Esophagus squamous epithelium (tissue), 4 donors: Measurements from ENCODE around the genes PLCG1, PTPRT, SRSF6 and IFT52.

DNA sequence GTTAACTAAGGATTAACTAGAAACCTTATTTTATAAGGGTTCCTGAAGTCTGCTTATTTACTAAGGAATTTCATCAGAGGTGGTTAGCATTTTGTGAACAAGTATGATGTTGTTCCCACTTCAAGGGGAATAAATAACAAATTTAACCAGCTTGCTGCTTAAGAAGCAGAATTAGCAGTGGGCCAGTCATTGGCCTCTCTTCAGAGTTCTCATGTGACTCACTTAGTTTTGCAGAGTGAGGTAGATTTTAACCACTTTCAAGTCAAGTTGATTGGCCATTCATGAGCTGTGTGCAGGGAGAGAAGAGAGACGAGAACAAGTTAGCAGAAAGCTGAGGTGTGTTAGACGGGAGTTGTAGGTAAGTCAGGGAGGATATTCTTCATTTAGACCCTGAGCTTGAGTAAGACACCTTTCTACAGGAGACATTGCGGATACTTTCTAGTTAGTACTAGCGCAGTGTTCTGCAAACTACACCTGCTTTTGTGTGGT lies 18.1 kb downstream of the TOP1 start:
- PRO-cap: no peak
- RAMPAGE, long total RNA, 4 experiments: no peak in any of the 4 experiments

- PRO-cap: no peak
- RAMPAGE, long total RNA, 4 experiments: no peak in any of the 4 experiments
These were observed 1.1 kb upstream of the PLCG1 start for GRCh38 chr20:41136247-41136677.

DNA sequence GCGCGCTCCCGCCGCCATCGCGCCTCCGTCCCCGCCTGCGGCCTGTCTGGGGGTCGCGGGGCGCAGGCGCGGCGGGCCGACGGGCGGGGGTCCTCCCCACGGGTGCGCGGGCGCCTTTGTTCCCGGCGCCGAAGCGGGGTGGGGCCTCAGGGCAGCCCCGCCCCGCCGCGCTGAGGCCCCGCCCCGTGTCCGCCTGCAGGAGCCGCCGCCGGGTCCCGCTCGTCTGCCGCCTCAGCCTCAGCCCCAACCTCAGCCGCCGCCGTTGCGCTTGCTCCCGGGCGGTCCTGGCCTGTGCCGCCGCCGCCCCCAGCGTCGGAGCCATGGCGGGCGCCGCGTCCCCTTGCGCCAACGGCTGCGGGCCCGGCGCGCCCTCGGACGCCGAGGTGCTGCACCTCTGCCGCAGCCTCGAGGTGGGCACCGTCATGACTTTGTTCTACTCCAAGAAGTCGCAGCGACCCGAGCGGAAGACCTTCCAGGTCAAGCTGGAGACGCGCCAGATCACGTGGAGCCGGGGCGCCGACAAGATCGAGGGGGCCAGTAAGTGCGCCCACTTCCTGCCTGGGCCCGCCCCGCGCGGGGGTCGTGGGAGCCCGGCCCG lies at the start of gene PLCG1:
Gene PLCG1 (plus strand): TSS at position 222 of the 598 bp plus-strand sequence.
- PRO-cap: bidirectional peak, plus-strand start at position 188 of the sequence, minus-strand start at position 37 of the sequence; bidirectional peak, plus-strand start at position 496 of the sequence, minus-strand start at position 435 of the sequence
- RAMPAGE, long total RNA, 4 experiments: no peak in any of the 4 experiments

DNA sequence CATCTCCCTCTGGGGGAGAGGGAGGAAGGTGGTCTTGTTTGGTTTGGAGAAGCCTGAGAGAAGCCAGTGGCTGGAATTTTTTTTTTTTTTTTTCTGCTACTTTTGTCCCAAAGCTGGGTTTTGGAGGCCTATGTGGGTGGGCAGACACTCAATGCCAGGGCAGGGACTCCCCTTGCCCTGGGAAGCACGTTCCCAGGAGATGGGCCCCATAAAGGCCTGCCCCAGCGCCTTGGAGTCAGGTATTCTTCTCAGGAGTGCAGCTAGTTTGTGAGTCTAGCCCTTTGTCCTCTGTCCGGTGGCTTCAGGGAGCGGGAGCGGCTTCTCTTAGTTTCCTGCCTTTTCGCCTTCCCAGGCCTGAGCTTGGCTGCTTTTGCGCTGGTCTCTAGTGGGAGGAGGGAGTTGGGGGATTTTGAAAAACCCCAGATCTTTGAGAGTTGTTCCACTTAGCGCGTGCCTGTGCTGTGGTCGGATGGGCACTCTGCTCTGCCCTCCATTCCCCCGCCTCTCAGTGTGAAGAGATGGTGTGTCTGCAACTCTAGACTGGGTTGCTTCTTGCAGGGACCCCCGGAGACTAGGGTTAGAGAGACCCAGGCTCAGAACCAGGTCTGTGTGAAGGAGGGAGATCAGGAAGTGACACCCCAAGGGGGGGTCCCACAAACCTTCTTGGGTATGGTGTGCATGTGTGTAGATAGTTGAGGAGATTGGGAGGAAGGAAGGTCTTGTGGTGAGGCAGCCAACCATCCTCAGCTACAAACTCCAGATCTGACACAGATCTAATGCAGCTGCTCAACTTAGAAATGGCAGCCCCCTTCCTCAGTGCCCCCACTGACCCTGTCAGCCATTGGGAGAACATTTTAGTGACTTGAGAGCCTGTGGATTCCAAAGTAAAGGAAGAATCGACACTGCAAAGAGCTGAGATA lies 1.3 kb downstream of the PLCG1 start:
- PRO-cap: unidirectional peak, plus-strand start at position 238 of the sequence
- RAMPAGE, long total RNA, 4 experiments: no peak in any of the 4 experiments

DNA sequence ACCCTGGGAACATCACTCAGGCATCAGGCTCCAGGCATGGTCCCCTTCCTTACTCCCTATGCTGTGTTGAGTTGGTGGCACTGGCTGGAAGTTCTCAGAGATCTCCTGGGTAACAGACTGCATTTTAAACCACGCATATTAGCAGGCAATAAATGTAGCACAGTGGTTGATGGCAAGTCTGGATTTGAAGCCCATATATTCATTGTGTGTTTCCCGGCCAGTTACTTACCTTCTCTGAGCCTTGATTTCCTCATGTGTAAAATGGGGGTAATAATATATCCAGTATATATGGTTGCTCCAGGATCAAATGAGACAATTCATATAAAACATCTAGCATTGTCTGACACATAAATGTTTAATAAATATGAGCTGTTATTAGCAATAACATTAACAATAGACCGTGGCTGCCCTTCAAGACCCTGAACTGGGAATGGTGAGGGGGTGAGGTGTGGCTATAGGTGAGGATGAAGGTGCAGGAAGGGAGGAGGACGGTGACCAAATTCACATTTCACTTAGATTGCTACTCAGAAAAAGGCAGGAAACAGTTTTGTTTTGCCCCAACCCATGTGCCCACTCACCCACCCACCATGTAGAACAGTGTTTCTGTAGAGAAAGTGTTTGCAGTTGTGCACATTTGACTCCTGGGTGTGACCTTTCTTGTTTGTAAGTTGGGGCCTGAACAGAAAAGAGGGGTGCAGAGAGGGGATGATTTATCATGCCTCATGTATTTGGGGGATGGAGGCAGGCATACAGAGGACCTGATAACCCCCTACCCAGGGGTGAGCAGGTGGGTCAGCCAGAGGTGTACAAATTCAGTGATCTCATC lies 2.2 kb downstream of the PLCG1 start:
- PRO-cap: no peak
- RAMPAGE, long total RNA, 4 experiments: no peak in any of the 4 experiments

DNA sequence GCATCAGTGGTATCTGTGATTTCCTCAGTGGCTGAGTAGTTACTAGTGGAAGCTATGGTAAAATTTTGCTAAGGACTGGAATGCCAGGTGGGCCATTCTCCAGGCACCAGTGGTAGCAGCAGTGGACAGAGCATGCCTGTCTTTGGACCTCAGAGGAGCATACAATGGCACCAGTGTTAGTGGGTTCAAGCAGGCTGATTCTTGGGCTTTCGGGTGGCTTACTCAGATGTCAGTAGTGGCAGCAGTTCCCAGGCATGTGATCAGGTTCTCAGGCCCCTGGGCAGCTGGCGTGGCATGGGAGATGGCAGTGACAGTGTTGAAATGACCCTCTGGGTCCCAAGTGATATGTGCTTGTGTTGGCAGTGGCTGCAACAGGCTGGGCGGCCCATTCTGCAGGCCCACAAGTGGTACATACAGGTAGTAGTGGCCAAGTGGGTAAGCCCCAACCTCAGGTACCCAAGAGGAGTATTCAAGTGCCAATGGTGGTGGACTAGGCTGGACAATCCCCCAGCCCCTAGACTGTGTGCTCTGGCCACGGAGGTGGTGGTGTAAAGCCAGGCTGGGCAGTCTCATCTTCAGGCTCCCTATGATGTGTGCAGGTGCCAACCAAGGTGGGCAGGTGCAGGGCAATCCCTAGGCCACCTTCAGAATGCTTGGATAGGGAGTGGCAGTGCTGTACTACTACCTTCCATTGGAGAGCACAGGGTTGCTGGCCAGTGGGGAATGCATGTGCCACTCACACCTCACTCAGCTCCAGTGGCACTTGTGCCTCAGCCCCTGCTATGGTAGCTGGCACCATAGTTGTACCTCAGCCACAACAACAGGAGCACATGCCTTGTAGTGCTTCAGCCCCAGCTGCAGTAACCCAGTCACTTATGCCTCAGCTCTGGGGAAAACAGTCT lies 54.7 kb downstream of the PLCG1 start:
- PRO-cap: no peak
- RAMPAGE, long total RNA, 4 experiments: no peak in any of the 4 experiments

DNA sequence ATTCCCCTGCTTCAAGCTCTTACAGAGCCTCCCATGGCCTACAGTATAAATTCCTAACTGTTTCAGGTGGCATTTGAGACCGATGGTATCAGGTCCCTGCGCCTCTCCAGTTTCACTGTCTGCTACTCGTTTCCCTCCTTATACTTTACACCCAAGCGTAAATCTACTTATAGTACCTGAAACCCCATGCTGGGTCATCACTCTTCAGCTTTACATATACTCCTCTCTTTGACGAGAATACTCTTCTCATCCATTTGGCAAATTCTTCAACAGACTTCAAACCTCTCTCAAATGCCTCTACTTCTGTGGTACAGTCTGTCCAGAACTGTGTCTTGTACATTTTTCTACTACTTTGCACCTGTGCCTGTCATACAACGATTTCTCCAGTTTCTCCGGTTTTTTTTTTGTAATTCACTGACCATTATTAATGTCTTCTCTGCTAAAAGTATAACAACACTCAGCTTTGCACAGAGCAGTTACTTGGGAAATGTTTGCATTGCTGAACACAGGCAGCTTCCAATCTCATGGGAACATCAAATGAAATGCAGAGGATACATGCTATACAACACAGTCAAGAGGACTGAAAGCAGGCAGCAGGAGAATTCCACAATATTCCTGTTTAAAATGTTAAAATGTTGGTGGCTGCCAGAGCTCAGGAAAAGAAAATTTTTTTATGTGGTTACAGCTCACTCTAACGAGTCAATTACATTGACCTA lies 69.4 kb downstream of the ZHX3 start:
- PRO-cap: no peak
- RAMPAGE, long total RNA, 4 experiments: no peak in any of the 4 experiments

GRCh38 chr20:41286608-41287347 lies 30.8 kb downstream of the ZHX3 start:
- PRO-cap: no peak
- RAMPAGE, long total RNA, 4 experiments: no peak in any of the 4 experiments

DNA sequence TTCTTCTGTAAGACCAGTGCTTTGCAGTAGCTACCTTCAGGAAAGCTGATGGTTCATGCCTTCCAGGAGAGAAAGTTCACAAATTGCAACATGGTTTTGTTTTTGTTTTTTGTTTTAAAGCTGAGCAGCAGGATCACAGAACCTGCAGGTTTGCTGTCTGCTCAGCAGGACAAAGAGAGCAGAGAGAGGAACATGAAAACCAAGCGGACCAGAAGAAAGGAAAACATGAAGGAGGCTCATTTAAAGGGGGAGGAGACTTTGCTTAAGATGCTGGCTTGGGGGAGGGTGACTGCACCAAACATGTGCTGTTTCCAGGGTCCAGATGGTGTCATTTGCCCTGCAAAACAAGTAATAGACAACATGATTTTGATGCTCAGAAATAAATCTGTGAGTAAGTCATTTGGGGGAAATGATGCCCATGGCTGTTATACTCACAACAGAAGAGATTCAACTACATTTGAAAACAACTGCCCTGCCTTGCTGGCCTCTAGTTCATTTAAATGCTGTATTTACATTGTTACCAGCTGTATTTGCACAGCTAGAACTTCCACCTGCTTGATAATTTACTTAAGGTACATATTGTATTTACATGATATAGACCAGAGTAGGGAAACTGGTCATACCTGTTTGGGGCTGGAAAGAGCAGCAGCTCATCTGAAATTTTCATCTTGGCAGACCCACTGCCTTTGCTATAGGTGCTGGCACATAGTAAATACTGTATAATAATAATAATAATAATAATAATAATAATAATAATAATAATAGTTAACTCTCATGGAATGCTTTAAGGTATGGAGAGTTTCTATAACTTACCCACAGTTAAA lies 32.2 kb upstream of the CHD6 start:
- PRO-cap: no peak
- RAMPAGE, long total RNA, 4 experiments: no peak in any of the 4 experiments

DNA sequence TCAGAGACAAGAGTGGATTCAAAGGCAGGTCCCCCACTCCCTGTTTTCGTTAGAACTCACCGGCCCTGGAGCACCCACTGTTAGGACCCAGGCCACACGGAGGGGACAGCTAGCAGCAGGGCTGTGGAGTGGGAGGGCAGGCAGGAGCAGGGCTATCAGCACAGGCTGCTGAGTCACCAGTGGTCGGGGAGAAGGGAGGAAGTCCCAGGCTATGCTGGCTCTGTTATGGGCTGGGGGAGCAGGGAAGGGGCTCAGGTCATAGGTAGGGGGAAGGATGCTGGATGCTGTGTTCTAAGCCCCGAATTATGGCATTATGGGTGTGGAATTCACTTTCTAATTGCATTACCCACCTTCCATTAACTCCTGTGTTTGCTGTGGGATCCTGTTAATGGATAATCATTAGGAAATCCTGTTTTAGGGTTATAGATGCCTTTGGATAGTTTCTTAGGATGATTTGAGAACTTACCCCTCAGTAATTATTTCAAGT lies 51.9 kb upstream of the CHD6 start:
- PRO-cap: no peak
- RAMPAGE, long total RNA, 4 experiments: no peak in any of the 4 experiments

DNA sequence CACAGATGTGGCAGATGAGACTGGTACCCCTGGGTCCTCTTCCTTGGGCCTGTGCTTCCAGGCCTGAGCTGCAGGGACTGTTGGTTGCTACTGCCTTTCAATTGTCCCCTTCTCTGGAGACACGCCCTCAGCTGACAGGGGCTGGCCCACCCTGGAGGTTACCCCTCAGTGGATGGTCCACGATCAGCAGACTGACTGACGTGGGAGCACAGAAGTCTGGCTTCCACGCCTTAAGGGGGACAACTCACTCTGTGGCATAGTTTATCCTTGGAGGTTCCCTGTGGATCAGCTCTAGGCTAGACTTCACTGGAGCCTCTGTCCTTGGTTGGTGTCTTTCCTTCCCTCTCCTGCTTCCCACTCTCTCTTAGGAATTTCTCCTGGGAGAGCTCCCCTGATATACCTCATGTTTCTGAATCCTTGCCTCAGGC lies 495.2 kb upstream of the CHD6 start:
- PRO-cap: unidirectional peak, plus-strand start at position 189 of the sequence
- RAMPAGE, long total RNA, 4 experiments: no peak in any of the 4 experiments

- PRO-cap: no peak
- RAMPAGE, long total RNA, 4 experiments: no peak in any of the 4 experiments
These were observed 476.1 kb downstream of the PTPRT start for GRCh38 chr20:42713741-42713960.

DNA sequence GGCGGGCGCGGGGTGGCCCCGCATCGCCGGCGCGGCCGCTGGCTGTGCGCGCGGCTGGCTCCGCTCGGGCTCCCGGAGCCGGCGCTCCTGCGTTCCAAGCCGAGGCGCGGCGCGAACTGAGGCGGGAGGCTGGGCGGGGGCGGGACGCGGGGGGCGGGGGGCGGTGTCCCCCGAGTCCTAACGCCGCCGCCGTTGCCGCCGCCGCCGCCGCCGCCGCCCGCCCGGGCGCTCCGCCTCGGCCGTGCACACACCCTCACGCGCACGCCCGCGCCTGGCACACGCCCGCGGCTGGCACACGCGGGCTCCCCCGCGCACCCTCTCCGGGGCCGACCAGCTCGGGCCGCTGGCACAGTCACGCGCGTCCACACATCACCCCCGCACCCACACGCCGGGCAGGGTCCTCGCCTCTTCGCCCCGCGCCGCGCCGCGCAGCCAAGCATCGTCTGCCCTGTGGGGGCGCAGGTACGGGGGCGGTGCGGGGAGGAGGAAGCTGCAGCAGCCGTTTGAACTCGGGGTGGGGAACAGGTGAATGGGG lies at the start of gene PTPRT:
Gene PTPRT (minus strand): TSS at position 118 of the 535 bp plus-strand sequence.
- PRO-cap: no peak
- RAMPAGE, long total RNA, 4 experiments: no peak in any of the 4 experiments

- PRO-cap: bidirectional peak, plus-strand start at chr20:43457896, minus-strand start at chr20:43457443
- RAMPAGE, long total RNA, 4 experiments: start-site peak on the plus strand in 3 of 4 experiments, at chr20:43457892-43457907 at its widest, 23 to 752 reads per replicate
These were observed at the start of gene SRSF6 for GRCh38 chr20:43457334-43457946. Gene SRSF6 (plus strand): TSS chr20:43457896.

DNA sequence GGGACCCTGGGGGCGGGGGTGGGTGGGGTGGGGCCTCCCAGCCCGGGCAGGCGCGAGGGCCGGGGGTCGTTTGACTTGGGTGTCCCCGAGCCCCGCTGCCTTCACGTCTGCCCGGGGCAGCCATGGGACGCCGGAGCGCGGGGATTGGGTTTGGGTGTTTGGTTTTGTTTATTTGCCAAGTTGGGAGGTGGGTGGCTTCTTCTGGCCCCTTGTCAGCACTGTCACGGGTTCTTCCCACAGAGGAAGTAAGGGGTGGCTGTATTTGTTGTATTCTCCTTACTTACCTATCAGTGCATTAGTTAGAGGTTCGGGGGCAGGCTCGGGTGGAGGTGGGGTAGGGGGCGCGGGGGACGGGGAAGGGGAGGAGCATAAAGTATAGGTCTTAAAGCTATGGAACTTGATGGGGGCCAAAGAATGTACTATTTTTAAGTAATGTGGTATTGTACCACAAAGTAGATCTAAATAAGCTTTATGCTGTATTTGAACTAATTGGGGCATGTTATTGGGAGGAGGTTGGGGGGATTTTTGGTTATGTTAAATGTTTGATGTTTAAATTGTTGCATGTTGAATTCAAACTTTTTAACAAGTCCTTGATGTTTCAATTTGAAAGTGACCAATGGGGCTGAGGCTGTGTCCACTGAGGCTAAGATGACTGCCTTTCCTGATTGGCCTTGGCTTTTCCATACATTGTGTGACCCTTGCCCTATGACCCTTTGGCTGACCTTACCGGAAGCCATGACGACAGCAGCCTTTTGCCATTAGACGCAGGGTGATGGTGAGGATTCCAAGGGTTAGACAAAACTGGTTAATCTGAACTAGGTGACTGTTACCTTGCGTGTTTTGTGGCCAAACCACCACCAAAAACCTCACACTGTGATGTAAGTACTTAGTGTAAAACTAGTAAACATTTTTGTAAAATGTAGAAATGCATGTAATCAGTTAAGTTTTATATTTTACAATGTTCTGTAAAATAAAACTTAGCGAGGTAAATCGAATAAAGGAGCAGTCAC lies 1.2 kb downstream of the SRSF6 start:
- PRO-cap: no peak
- RAMPAGE, long total RNA, 4 experiments: no peak in any of the 4 experiments

GRCh38 chr20:43584345-43585458 lies 6.0 kb upstream of the IFT52 start:
- PRO-cap: no peak
- RAMPAGE, long total RNA, 4 experiments: no peak in any of the 4 experiments

- PRO-cap: bidirectional peak, plus-strand start at chr20:43590996, minus-strand start at chr20:43590614
- RAMPAGE, long total RNA, 4 experiments: start-site peak on the plus strand in 2 of 4 experiments, at chr20:43590931-43590983 at its widest, 30 to 189 reads per replicate
These were observed at the start of gene IFT52 for GRCh38 chr20:43590376-43591478. Gene IFT52 (plus strand): TSS chr20:43590937.

- PRO-cap: no peak
- RAMPAGE, long total RNA, 4 experiments: no peak in any of the 4 experiments
These were observed 69.8 kb upstream of the TOX2 start for GRCh38 chr20:43844685-43845437.

DNA sequence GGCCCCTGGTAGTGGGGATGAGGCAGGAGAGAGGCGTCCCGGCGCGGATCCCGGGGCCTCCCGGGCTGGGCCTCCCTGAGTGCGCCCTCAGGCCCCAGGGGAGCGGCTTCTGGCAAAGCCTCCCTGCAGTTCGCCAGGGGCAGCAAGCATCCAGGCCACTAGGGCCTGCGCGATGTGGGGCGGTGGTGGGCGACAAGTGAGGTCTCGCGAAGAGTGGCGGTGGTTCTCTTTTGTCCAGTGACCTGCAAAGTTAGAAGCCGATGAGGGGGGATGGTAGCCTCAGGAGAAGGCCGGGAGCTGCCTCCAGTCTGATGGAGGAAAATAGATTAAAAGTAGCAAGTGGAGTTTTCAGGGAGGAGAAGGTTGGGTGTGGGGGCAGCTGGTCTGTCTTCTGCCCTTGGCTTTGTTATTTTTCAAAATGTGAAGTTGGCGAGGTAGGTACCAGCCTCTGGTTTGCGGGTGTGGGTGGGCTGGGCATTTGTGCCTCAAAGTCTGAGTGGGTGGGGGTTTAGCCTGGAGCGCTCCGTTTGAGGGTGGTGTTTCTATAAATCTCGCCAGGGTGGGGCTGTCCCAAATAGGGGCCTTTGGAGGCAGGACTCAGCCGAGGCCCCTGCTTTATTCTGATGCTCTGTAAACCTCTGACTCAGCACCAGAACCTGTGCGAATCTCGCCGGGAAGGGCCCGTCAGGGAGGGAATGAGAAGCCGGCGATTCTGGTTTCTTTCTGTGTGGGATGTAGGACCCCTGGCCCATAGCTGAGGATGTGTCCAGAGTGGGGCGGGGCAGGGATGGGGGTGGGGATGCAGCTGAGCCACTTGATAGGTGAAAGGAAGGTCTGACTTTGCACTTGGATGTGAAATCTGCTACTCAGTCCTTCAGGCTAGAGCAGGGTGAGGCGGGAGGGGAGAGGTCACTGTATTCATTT lies 1.9 kb downstream of the TOX2 start:
- PRO-cap: bidirectional peak, plus-strand start at position 652 of the sequence, minus-strand start at position 405 of the sequence
- RAMPAGE, long total RNA, 4 experiments: start-site peak on the minus strand in 1 of 4 experiments, centred at position 442 of the sequence, 7 reads per replicate

- PRO-cap: unidirectional peak, minus-strand start at chr20:44001668
- RAMPAGE, long total RNA, 4 experiments: no peak in any of the 4 experiments
These were observed 86.9 kb downstream of the TOX2 start for GRCh38 chr20:44001537-44001888.